ENCODE measurements around a stretch of chr10.

- PRO-cap, result bidirectional peak, plus-strand start at chr10:5564345, minus-strand start at chr10:5564281
- RRBS, result 4% methylated on average over 4 of the region's 20 CpGs
Measured at GRCh38 chr10:5563891-5564495, 39.2 kb downstream of the CALML3 start.

- PRO-cap, result no peak
- RRBS, result no CpG with 5 or more reads among the region's 19 CpGs
Measured at GRCh38 chr10:5564535-5565282, 39.9 kb downstream of the CALML3 start.

- PRO-cap, result no peak
- RRBS, result no CpG with 5 or more reads among the region's 6 CpGs
Measured at GRCh38 chr10:5628871-5629686, 37.3 kb downstream of the ASB13 start.

DNA sequence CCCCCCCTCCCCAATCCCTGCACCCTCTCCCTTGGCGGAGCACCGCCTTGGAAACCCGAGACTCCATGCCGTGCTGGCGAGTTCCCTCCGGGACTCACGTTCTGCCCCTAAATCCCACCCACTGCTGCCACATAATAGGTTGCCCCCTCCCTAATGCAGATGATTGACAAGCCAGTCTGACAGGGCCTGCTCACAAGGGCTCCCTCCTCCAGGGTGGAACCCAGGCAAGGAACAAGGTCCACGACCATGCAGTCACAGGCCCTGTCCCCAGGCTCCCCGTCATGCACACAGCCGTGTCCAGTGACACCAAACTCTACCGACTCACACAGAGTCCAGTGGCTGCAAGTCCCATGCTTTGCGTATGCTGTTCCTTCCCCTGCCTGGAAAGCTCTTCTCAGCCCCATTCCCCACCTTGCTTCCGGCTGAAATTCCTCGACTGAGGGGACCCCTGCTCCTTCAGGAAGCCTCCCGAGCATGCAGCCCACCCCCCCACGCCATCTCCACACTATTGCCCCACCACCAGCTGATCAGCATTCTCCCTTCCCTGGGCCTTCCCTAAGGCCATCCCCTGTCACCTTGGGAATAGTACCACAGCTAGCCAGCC, 7.1 kb downstream of the ASB13 start:
- PRO-cap, result no peak
- RRBS, result no CpG with 5 or more reads among the region's 16 CpGs

DNA sequence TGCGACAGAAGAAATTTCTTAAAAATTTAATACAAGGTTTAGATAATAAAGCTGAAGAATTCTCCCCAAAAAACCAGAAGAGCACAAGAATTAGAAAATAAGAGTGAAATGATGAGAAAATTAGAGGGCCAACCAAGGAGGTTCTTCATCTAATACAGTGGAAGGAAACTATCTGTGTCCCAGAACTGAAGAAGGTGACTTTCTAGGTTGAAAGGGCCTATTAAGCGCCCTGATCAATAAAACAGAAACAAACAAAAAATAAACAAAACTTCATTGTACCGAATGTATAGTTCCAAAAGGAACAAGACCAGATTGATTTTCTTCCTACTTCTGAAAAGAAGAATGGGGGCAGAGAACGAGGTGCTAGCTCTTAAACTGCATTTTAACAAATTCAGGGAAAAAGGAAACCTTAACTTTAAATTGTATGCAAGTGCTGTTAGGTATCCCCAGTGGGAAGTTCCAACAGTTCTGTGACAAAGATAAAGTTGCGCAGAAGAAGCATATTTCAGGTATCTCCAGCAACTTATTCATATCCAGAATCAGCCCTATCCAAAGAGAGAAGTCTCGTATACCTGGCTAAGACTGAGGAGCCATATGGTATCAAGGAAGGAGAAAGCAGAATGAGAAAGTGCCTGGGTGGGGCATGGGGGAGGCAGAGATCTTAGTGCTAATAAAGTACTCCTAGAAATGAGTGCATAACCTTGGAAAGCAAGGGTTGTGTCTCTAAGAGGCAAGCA, 12.4 kb downstream of the TASOR2 start:
- PRO-cap, result no peak
- RRBS, result no CpG with 5 or more reads among the region's 6 CpGs

GRCh38 chr10:5698839-5699761, 14.5 kb downstream of the TASOR2 start:
- PRO-cap, result no peak
- RRBS, result no CpG with 5 or more reads among the region's 6 CpGs

GRCh38 chr10:5774359-5775064, 38.7 kb downstream of the GDI2 start:
- PRO-cap, result no peak
- RRBS, result no CpG with 5 or more reads among the region's 19 CpGs

DNA sequence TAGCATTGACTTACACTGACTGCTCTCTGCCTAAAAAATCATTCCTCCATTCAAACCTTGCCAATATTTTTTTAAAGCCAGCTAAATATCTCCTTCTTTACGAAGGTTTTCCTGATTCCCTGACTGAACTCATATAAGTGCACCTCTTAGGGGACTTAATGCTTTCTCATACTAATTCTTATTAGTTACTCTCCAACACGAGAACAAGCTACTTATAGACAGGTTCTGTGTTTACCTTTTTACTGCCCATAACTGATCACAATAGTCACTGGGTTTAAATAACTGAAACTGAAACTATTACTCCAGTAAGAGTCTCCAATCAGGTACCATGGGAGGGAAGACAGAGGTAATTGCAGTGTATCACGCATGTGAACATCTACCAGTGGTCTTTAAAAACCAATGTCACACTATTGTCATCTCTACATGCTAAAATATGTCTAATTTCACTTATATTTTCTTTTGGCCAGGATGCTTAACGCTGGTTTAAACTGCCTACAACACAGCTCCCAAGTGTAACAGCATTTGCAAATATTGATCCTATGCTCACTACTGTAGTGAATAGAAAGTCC, 3.7 kb downstream of the GDI2 start:
- PRO-cap, result no peak
- RRBS, result no CpG with 5 or more reads among the region's 4 CpGs

DNA sequence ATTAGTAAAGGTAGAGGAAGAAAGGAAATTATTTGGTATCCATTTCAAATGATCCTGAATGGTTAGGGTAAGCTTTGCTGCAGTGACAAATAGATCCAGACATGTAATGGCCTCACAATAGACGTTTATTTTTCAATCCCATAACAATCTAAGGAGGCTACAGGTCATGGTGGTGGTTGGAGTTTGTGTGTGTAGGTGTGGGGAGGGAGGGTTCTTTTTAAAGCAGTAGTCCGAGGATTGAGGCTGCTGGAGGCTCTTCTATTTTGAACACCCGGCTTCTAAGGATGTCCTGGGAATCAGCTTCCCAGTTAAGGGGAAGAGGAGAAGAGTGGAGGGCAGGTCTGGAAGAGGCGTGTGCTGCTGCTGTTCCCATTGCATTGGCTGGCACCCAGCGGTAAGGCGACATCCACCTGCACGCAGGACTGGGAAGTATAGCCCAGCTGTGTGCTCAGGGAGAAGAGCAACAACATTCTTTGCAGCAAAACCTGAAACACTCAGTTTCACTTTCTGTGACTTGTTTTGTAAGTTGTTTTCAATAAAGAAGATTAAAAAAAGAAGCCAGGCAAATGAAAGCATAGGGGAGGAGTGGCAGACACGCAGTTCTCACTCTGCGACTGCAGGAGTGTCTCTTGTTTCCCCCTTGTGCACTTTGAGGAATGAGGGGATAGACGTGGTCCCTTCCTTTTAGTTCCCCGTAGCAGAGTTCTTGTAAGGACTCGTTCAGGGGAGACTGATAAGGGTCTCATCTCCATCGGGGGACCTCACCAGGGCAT, 5.6 kb downstream of the FBH1 start:
- PRO-cap, result no peak
- RRBS, result no CpG with 5 or more reads among the region's 13 CpGs

DNA sequence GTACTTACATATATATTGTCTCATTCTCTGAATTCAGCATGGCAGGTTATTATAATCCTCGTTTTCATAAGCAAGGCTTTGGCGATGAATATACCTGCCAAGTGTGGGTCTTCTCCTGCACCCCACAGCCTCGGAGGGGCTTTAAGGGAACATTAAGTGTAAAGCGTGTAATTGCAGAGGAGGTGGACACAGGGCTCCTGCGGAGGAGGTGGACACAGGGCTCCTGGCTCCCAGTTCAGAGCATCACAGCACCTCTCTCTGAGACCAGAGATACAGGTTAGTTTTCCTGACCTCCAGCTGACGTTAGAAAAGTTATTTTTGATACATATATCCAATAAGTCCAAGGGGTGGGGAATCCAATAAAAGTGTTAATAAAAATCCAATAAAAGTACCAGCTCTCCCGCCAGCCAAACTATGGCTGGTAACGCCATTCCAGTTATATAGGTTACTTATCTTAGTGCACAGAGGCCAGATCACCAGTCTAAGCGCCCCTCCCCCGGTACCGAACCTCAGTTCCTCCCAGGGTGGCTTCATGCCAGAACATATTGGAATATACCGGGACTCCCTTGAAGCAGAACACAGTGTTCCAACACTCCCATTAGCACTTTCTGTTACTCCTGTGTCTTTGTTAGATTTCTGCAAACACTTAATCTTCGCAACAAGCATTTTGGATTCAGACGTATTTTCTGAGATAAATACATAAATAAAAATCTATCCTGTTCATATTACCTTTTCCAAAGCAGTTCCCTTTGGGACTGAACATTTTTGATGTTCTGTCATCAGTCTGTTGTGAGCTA, 7.3 kb downstream of the FBH1 start:
- PRO-cap, result no peak
- RRBS, result no CpG with 5 or more reads among the region's 14 CpGs

- PRO-cap, result no peak
- RRBS, result 96% methylated on average over 3 of the region's 19 CpGs
Measured at GRCh38 chr10:5905731-5906686, 16.0 kb downstream of the FBH1 start.

- PRO-cap, result no peak
- RRBS, result no CpG with 5 or more reads among the region's 4 CpGs
Measured at GRCh38 chr10:5927329-5927562, 37.2 kb downstream of the FBH1 start.

DNA sequence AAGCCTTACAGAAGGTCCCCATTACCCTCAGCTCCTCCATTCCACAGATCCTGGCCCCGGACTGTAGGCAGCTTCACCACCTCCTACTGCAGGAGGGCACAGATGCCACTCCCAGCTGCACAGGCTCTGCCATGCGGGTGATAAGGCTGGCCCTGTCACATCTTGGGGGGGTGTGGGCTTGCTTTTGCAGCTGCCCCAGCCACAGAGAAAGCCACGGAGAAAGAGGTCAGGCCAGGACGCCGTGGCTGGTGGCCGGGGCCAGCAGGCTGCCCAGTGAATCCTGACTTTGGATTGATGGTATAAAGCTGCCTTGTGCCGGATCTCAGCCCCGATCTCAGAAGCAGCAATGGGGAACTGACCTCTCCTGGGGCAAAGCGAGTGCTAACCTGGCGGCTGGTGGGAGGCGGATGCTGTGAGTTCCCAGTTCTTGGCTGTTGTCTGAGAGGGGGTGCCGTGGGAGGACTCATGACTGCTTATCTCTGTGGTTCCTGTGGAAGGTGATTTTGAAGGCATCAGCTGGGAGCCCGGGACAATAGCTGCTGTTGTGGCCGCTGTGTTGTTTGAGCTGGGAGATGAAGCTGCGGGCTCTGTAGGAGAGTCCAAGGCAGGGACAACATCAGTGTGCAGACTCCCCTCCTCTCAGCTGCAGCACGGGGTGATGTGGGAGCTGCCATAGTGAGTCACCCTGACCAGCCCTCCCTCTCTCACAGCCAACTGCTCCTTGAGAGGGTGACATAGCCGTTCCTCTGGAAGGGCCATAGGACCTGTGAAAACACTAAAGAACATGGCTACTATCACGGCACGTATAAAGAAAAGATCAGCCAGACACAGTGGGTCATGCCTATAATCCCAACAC, 17.1 kb downstream of the IL15RA start:
- PRO-cap, result no peak
- RRBS, result 89% methylated on average over 2 of the region's 19 CpGs

DNA sequence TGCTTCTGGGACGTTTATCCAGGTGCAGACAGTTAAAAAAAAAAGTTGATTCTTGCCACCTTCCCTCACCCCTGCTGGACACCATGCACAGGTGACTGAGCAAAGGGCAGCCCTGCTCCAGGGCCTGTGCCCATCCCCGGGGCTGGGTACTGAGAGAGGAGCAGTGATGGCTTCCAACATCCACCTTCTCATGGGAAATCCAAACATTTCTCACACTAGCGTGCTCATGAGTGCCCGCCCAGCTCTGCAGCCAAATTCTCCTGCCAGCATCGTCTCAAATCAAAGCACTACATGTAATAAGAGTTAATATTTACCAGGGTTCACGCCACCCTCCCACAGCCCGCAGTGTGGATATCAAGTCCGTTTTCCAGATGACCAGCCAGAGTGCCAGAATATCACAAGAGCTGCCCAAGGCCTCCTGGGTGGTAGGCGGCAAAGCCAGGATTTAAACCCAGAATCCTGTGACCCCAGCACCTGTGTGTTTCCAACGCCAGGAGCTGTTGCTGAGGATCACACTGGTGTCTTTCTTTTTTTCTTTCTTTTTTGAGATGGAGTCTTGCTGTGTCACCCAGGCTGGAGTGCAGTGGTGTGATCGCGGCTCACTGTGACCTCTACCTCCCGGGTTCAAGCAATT, 12.0 kb downstream of the IL15RA start:
- PRO-cap, result no peak
- RRBS, result no CpG with 5 or more reads among the region's 13 CpGs

DNA sequence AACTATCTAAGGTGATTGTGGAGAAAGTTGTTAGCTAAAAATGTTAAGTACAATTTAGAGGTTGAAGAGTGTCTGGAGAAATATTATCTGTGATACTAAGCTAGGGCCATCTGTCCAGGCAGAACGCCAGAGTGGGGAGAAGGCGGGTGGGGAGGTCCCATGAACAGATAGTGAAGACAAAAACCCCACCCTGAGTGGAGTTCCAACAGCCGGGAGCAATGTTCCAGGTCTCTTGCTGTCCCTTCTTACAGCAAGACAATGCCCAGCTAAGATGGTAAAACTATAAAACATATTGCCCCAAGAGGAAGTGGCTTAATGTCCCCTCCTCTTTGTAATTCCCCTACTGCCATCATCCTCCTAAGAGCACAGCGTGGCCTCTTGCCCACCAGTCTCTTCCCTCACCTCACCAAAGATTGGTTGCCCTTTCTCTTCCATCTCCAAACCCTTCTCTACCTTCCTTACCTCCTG, 10.4 kb upstream of the IL15RA start:
- PRO-cap, result no peak
- RRBS, result no CpG with 5 or more reads among the region's 4 CpGs

- PRO-cap, result no peak
- RRBS, result no CpG with 5 or more reads among the region's 9 CpGs
Measured at GRCh38 chr10:6124768-6125335, 36.0 kb downstream of the RBM17 start.

DNA sequence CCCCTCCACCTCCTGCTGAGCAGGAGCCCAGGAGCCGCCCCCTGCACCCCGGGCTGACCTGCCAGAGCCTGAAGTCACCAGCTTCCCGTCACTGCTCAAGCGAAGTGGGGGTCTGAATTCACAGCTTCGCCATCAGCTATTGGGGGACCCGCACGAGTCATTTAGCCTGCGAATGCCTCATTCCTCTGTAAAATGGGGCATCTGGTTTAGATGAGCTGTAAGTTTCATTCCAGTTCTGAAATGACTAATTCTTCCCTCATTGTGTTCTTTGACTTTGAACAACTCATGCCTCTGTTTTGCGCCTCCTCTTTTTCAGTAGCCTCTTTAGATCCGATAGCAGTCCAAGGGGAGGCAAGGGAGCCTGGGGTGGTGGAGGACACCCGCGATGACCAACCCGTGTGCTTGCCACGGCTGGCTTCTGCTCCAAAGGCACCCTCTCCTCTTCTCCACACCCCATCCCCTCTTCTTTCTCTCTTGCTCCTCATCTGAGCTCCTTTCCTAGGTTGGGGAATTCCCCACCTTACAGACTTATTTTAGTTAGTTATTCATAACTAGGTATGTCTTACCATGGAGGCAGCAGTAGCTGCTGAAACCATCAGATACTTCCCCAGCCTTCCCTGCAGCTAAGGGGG, 47.5 kb downstream of the RBM17 start:
- PRO-cap, result no peak
- RRBS, result no CpG with 5 or more reads among the region's 14 CpGs

DNA sequence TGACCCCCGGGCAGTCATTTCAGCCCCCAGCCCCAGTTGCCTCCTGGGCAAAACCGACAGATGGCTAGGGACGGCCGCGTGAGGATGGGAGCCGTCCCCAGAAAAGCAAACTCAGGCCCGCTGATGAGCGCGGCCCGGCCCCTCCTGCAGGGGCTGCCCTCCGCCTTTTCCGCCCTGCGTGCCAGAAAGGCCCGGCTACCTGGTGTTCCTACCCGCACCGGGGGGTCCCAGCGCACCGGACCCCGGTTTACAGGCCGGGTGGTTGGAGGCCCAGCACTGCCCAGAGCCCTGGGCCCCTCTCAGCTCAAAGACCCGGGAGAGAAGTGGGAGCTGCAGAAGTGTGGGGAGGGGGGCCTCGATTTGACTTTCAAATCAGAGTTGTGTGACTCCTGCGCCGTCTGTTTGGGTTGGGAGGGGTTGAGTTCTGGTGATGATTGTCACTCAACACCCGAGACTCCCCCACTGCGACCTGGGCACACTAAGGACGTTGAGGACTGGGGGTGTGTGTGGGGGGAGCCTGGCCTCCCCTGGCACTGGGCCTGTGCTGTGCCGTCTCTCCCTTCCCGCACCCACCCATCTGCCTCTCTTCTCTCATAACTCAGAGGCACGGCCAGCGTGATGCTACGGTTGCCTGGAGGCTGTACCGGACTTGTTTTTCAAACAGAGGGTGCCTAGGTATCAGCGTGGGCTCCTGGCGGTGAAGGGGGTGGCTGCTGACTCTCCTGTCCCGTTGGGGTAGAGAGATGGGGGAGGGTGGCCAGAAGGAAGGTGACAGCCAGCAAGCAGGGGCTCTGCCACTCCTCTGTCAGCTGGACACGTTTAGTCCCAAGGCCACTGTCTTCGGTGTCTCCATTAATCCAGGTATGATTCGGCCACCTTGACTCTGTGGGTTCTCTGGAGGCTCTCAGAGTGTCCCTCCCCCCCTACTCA, 56.8 kb upstream of the PFKFB3 start:
- PRO-cap, result no peak
- RRBS, result 9% methylated on average over 7 of the region's 39 CpGs

DNA sequence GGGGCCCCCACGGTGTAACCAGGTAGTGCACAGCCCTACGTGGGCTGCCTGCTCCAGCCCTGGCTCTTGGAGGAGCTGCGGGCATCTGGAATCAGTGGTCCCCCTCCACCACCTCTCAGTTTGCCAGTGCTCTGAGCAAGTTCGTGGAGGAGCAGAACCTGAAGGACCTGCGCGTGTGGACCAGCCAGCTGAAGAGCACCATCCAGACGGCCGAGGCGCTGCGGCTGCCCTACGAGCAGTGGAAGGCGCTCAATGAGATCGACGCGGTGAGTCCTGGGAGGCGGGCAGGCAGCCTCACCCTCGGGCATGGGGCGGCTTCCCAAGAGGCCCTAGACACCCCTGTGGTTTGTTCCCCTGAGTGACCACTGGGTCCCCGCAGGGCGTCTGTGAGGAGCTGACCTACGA, 18.5 kb downstream of the PFKFB3 start:
- PRO-cap, result no peak
- RRBS, result no CpG with 5 or more reads among the region's 21 CpGs

DNA sequence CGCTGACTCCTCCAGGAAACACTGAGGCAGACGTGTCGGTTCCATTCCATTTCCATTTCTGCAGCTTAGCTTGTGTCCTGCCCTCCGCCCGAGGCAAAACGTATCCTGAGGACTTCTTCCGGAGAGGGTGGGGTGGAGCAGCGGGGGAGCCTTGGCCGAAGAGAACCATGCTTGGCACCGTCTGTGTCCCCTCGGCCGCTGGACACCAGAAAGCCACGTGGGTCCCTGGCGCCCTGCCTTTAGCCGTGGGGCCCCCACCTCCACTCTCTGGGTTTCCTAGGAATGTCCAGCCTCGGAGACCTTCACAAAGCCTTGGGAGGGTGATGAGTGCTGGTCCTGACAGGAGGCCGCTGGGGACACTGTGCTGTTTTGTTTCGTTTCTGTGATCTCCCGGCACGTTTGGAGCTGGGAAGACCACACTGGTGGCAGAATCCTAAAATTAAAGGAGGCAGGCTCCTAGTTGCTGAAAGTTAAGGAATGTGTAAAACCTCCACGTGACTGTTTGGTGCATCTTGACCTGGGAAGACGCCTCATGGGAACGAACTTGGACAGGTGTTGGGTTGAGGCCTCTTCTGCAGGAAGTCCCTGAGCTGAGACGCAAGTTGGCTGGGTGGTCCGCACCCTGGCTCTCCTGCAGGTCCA, 30.3 kb downstream of the PFKFB3 start:
- PRO-cap, result no peak
- RRBS, result no CpG with 5 or more reads among the region's 25 CpGs